GM19240 (cell line): ENCODE data around the genes SIPA1 and FOSL1.

DNA sequence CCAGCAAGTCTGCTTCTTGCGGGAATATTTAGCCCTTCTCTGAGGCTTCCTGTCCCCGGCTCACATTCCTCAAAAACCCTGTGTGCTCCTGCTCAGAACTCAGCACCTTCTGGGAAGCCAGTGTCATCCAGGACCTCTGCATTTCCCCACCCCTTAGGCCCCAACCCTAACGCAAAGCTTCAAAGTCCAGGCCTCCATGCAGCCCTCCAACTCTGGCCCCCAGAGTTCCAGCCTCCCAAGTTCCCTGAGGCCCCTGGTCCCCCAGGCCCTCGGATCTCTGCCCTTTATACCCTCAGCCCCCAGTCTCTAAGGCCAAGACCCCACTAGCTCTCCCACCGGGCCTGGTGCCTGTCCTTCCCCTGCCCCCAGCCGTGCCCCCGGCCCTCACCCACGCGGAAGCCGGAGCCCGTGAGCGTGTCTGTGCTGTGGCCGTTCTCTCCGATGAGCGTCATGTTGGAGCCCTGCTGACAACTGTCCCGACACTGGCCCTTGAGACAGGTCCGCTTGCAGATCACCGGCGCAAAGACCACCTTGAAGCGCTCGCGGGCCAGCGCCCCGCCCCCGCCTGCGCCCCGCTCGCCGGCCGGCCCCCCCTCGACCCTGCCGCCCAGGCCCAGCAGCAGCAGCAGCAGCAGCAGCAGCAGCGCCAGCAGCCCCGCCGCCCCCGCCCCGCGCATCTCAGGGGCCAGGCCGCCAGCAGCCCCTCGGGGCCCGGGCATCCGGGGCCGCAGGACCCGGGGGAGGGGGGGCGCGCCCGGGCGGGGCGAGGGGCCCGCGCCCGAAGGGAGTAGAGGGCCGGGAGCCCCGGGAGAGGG is 711 bp downstream of the LTBP3 start:
- RRBS = 6% methylated on average over 28 of the region's 54 CpGs

DNA sequence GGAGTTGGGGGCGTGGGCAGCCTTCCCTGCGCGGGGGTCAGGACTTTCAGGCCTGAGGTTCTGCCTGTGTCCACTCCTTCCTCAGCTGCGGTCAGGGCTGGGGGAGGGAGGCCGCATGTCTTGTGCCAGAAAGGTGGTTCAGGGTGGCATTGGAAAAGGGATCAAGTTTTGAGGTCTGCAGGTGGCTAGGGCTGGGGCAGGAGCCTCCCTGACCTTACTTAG is 647 bp downstream of the EHBP1L1 start:
- RRBS = no CpG with 5 or more reads among the region's 5 CpGs

DNA sequence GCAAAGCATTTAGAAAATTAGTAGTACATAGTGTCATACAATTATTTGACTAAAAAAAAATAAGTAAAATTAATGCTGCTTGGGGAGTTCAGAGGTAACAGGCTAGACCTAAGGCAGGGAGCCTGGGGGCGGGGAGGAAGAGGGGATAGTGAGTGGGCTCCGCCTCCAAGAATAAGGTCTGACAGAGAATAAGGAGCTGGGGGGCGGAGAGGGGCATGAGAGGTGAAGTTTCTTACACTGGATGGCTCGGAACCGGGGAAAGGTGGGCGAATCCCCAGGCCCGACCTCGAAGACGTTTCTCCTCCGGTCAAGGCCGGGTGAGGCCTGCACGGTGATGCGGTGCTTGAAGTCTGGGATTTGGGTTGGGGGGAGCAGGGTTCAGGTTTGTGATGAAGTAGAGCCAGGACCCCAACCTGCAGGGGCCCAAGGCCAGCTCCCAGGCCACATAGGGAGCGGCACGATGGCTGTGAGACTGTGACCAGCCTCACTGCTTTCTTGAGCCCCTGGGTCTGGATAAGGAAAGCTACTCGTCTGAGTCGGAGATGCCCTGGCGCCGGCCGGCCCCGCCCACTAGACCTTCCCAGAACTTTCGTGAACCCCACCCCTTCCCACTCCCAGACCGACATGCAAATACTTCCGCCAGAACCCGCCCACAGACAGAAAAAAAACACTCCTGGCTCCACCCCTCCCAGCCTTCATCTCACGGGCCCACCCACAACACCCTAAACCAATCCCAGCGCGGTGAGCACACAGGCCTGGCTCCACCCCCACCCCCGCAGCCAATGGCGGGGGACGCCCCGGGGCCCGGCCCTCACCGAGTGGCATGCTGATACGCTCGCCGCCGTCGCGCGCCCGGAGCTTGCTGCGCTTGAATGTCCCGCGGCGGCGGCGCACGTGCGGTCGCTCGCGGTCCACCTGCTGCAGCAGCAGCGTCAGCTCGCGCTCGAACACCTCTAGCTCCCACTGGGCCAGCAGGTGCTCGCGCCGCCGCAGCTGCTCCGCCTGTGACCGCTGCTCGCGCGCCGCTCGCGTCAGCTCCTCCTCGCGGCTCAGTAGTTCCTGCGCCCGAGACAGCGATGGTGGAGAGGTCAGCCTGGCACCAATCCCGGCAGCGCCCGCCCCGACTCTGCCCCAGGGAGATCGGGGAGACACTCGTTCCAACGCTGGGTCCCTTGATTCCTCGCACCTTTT is 7.2 kb downstream of the MAP3K11 start:
- RRBS = 95% methylated on average over 16 of the region's 82 CpGs

DNA sequence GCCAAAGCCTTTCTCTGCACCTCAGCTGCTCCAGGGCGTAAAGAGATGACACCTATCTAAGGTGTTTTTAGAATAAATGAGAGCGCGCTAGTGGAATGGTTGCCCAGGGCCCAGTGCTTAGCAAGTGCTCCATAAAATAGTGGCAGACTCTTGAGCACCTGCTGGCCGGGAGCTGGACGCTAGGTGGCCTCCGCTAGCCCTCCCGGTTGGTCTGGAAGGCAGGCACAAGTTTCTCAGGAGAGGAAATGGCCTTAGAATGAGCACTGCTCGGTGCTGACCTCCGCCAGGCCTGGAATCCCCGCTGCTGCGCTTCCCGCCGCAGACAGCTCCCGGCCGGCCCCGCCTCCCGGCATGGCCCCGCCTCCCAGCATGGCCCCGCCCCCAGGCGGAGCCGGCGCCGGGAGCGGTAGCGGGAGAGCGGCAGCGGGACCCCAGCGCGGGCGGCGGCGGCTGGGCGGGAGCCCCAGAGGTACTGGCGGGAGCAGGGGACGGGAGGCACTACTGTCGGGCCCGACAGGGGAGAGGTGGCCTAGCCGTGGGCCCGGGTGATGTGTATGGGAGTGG is at the start of gene SIPA1:
SIPA1 (plus strand) TSS at position 388 of the 564 bp plus-strand sequence.
- RRBS = 4% methylated on average over 9 of the region's 39 CpGs

DNA sequence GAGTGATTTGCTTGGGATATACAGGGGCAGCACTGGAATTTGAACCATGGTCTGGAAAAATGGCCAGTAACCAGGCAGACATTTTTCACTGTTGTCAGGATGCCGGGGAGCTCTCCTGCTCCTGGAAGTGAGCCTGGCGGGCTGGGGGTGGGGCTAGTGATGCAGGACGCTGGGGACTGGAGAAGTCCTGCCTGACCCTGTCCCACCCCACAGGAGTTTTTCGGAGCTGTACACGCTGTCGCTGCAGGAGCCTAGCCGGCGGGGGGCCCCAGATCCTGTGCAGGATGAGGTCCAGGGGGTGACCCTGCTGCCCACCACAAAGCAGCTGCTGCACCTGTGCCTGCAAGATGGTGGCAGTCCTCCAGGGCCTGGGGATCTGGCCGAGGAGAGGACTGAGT is 11.1 kb downstream of the SIPA1 start:
- RRBS = no CpG with 5 or more reads among the region's 9 CpGs

DNA sequence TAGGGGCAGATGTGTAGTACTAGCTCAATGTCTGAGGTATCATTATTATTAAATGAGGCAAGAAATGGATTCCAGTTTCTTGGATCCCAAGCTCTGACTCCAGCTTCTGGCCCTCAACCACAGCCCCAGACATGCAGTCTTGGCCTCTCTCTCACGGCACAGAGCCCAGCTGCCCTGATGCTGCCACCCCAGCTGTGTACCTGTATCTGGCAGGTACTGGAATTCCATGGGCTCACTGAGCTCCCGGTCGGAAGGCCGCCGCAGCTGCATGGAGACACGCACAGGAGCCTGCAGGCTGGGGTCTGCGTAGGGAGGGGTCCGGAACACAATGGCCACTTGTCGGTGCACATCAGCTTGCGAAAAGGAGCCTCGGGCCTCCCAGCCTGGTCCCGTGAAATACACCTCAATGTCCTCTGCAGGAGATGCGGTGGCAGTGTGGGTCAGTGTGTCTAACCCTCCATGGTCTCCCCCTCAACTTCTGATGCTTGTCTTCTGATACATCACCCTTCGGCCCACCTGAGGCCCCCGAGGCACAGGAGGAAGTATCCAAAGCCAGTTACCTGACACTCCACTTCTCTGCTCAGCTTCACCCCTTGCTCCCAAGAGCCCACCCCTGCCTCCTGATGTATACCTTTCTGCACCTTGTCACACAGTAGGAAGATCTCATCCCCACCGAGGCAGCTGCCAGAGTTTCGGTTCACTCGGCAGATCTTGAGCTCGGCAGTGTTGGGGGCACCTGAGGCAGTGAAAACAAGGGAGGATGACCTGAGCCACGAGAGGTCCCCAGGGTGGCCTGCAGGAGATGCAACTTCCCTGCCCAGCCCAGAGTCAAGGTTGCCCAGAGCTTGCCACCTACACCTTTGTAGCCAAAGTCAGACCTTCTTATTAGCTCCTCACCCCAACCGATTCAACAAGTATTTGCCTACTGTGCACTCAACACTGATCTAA is 4.4 kb downstream of the RELA start:
- RRBS = 97% methylated on average over 7 of the region's 21 CpGs

DNA sequence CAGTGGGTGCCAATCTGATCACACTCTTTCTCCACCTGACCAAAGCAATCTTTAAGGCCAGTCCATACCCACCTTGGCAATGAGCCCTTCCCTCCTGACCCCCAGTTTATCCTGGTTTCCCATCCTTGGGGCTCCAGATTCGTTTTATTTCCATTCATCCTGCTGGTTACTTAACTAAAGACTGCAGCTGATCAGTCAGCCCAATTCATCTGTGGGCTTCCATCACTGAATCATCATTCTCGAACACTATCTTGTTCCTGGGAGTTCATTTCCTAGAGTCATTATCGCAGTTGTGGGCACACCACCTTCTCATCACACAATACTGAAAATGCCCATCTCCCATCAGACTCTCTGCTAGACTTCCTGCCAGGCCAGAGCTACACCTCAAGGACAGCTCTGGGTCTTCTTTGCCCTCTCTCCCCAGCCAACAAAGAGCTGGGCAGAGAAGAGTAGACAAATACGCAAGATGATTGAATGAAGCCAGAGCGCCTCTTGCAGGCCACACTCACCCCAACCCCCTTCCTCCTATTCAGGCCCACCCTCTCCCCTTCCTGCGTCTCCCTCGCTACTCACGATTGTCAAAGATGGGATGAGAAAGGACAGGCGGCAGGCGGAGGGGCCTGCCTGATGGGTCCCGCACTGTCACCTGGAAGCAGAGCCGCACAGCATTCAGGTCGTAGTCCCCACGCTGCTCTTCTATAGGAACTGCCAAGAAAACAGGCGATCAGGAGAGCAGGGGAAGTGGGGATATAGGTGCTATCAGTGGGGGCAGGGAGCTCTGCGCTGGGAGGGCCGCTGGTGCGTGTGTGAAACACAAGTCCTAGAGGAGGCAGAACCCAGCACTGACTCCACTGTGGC is 3.4 kb downstream of the RELA start:
- RRBS = no CpG with 5 or more reads among the region's 18 CpGs

DNA sequence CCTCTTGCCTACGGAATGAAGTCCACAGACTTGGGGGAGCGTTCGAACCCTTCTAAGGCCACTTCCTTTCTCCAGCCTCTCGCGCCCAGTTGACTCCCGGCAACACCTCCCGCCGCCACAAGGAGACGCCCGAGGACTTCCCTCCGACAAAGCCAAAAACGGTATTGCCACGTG is 366 bp upstream of the KAT5 start:
- RRBS = no CpG with 5 or more reads among the region's 13 CpGs

DNA sequence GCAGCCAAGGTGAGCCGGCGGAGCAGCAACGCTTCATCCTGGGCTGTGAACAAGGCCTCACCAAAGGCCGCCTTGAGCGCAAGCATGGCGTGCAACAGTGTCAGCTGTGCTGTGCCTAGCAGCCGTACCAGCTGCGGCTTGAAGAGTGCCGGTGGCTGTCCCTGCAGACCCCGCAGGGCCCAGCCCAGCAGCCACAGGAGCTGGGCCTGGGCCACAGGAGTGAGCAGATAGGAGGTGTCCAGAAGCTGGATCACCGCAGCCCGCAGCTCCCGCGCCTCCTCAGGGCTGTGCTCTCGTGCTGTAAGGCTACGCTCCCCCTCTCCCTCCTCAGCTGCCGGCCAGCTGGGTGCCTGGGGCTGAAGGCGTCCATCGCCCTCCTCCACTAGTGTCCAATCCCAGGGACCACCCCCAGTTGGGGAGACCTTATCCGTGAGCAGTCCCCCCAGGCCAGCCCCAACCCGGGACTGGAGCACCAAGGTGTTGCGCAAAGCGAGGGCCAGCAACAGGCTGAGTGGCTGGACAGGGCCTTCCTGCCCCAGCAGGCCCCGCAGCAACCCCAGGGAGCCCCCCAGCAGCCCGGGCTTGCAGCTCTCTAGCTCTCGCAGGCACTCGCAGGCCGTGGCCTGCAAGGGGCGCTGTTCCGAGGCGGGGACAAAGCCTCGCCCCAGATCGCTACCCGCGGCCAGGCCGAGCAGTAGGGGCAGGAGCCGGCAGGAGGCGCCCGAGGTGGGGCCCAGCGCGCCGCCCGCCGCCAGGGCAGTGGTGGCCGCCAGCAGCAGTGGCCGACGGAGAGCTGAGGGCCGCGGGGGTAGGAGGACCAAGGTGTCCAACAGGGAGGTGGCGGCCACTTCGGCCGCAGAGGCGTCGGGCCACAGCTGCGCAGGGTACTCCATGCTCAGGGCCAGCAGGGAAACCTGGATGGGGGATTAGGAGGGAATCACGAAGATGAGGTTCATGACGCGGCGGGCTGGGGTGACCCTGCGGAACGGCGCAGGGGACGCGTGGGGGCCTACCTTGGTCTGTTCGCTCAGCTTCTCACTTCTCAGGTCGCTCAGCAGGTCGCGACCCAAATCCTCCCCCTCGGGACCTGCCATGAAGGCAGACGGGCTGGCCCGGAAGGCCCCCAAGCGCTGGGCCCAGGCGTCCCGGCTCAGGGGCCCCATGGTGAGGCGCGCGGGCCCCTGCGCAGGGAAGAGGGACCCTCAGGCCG is 942 bp downstream of the AP5B1 start:
- RRBS = 1% methylated on average over 6 of the region's 79 CpGs

DNA sequence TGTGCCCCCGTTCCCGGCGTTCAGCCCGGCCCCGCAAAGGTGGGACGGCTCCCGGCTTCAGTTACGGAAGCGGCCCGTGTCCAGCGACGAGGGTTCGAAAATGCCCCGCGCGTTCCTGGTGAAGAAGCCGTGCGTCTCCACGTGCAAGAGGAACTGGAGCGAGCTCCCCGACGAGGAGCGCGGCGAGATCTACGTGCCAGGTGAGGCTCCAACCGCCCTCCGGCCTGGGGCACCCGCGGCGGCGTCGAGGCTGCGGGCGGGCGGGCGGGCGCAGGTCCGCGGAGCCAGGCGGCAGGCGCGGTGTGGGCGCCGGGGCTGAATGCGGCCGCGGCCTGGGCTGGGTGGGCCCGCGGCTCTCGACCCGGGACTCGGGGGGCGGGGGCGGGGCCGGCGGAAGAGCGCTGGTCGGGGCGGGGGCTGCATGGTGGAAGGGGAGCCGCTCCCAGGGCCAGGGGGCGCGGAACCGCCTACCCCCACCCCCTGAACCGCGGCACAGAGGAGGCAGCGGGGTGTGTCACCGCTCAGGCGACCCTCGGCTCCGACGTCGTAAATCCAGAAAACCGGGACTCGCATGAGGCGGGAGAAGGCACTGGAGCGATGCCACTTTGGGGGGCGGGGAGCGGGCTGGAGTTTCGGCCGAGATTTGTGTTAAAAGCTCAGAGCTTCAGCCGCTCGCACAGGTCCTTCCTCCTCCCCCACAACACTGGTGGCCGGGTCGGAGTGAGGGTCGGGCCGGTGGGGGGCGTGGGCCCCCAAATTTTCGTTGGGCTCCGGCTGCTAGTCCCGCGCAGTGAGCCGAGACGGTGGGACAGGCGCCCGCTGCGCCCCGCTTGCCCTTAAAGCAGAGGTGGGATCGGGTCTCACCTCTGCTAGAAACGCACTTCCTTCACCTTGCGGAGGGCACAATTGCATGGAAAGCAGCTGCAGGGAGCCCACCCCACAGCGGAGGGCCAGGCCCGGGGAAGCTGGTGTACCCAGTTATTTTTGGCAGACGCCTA is 710 bp downstream of the OVOL1 start:
- RRBS = 2% methylated on average over 19 of the region's 104 CpGs

DNA sequence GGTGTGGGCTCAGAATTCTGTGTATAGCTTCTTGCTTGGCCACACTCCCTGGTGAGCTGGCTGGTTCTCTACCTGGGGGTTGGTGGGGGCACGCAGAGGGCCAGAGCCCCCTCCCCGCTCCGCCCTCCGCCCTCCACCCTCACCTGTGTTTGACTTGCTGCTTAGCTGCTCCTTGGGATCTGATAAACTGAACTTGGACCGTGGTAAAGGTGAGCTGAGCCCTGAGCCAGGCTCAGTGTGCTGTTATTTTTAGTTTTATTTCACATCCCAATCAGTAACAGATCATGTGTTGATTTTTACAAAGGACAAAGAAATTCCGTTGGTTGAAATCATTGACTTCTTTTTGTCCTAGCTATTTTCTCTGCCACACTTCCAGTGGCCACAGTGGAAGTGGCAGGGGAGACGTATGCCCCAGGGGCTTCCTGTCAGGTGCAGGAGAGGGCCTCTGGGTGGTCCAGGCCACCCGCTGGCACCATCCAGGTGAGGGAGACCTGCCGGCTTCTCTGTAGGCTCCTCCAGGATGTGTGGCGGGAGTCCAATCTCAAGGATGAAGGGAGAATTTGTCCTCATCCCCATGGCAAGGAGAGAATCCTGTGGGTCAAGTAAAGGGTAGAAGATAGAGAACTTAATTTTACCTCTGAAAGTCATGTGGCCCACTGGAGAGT is 2.1 kb downstream of the OVOL1 start:
- RRBS = no CpG with 5 or more reads among the region's 10 CpGs

- RRBS = no CpG with 5 or more reads among the region's 17 CpGs
These were observed 4.8 kb downstream of the OVOL1 start for GRCh38 chr11:65791507-65792167.

DNA sequence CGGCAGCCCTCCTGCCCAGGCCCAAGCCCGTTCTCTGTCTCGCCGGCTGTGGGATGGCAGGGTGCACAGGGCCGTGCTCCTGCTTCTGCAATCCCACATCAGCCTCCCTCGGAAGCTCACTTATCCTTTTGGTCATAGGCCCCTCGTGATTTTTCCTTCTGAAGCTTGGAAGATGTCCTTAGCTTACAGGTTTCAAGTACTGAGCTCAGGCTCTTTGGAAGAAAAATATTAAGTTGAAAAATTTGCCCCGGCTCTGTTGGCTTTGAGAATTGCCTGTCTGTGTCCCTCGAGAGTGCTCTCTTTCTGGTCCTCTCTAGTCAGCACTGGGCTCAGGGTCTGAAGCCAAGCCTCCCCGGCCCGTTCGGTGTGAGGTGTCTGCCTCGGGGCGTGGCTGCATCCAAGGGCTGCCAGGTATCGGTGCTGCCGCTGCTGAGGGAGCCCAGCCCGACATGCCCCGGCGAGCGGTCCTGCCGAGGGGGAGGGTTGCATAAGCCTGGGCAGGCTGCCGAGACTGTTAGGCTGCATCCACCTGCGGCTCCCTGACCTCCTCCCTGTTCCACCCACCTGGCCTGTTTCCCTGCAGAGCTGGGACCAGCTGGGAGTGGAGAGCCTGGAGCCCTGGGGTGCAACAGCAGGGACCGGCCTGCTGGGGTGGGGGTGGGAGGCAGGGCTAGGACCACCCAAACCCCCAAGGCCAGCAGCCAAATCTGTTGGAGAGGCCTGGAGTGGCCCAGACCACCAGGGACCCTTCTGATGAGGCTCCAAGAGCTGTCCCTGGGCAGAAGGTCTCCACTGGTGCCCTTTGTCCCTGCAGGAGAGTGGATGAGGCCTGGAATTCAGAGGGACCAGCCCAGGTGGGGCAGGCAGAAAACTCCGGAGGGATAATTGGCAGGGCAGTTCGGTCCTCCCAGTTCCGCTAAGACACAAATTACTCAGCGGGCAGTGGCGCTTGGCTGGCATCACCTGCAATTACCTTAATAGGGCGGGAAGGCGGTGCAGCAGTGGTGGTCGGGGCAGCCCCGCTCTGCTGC is 6.3 kb downstream of the OVOL1 start:
- RRBS = 88% methylated on average over 9 of the region's 33 CpGs

- RRBS = over 99% methylated on average over 5 of the region's 15 CpGs
These were observed 6.1 kb downstream of the CFL1 start for GRCh38 chr11:65851592-65852605.

- RRBS = 100% methylated on average over 1 of the region's 4 CpGs
These were observed 971 bp downstream of the EFEMP2 start for GRCh38 chr11:65871717-65871940.

DNA sequence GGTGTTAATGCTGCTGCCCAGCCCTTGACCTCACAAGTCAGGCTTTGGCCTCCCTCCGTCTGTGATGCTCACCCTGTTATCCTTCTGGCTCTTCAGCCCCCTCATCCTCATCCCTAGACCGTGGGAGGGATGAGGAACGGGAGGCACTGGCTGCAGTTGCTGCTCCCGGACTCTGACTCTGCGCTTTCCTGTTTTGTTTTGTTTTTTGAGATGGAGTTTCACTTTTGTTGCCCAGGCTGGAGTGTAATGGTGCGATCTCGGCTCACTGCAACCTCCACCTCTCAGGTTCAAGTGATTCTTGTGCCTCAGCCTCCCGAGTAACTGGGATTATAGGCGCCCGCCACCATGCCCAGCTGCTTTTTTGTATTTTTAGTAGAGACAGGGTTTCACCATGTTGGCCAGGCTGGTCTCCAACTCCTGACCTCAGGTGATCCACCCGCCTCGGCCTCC is 1.3 kb upstream of the CTSW start:
- RRBS = no CpG with 5 or more reads among the region's 12 CpGs

- RRBS = 2% methylated on average over 27 of the region's 88 CpGs
These were observed at the start of gene FOSL1 for GRCh38 chr11:65900052-65900901. FOSL1 (minus strand) TSS chr11:65900388.

- RRBS = 47% methylated on average over 5 of the region's 23 CpGs
These were observed 3.2 kb downstream of the C11orf68 start for GRCh38 chr11:65915259-65916365.

DNA sequence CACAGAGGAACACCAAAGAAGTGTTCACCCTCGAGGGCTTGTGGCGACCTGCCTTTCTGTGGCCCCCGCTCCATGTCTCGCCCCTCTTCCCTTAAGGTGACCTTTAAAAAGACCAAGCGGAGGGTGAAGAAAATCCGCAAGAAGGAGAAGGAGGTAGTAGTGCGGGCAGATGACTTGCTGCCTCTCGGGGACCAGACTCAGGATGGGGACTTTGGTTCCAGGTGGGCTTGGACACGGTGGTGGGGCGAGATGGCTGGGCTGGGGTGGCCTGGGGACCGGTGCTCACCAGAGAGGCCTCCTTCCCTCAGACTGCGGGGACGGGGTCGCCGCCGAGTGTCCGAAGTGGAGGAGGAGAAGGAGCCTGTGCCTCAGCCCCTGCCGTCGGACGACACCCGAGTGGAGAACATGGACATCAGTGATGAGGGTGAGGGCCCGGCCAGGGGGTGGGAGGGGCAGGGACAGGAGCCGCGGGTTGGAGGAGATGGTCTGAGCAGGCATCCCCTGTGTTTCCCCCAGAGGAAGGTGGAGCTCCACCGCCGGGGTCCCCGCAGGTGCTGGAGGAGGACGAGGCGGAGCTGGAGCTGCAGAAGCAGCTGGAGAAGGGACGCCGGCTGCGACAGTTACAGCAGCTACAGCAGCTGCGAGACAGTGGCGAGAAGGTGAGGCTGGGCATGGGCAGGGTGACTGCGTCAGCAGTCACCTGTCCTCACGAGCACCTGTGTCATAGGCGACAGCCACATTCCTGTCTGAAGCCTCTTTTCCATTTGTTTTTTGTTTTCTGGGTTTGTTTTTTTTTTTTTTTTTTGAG is 5.8 kb downstream of the SART1 start:
- RRBS = 94% methylated on average over 6 of the region's 37 CpGs

GRCh38 chr11:65979882-65980523 is 18.5 kb downstream of the SART1 start:
- RRBS = no CpG with 5 or more reads among the region's 8 CpGs